Psoas muscle (tissue), 2 donors: ENCODE results near the gene KRTAP13-2.

- PRO-cap, 2 experiments = no peak in any of the 2 experiments
These were observed 207.4 kb downstream of the GABPA start for GRCh38 chr21:25942128-25942610.

- PRO-cap, 2 experiments = no peak in any of the 2 experiments
These were observed 209.7 kb downstream of the APP start for GRCh38 chr21:25960287-25961776.

GRCh38 chr21:25982349-25982597 lies 188.3 kb downstream of the APP start:
- PRO-cap, 2 experiments = no peak in any of the 2 experiments

GRCh38 chr21:26053060-26053638 lies 117.4 kb downstream of the APP start:
- PRO-cap, 2 experiments = no peak in any of the 2 experiments

DNA sequence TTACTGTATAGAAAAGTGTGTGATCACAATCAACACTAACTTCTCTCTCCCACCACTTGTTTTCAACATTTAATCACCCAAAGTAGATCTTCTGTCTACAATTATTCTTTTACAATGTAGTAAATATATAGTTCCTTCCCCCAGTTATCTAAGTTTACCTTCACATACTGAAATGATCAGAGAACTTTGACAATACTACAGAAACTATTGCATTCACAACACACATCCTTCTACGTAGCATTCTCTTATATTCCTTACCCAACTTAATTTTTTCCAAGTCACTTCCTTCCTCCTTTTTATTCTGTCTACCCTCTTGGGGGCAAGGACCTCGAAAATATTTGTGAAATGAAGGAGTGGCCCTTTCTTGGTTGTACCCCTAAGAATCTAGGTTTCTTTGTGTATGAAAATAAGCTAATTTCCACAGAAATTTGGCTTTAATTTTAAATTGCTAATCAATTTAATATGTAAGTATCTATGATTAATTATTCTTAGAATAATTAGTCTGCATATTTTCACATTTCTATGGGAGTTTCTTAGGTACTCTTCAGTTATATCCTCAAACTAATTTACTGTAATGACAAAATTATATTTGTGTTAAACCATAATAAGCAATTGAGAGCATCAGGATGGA lies 9.3 kb downstream of the APP start:
- PRO-cap, 2 experiments = no peak in any of the 2 experiments

DNA sequence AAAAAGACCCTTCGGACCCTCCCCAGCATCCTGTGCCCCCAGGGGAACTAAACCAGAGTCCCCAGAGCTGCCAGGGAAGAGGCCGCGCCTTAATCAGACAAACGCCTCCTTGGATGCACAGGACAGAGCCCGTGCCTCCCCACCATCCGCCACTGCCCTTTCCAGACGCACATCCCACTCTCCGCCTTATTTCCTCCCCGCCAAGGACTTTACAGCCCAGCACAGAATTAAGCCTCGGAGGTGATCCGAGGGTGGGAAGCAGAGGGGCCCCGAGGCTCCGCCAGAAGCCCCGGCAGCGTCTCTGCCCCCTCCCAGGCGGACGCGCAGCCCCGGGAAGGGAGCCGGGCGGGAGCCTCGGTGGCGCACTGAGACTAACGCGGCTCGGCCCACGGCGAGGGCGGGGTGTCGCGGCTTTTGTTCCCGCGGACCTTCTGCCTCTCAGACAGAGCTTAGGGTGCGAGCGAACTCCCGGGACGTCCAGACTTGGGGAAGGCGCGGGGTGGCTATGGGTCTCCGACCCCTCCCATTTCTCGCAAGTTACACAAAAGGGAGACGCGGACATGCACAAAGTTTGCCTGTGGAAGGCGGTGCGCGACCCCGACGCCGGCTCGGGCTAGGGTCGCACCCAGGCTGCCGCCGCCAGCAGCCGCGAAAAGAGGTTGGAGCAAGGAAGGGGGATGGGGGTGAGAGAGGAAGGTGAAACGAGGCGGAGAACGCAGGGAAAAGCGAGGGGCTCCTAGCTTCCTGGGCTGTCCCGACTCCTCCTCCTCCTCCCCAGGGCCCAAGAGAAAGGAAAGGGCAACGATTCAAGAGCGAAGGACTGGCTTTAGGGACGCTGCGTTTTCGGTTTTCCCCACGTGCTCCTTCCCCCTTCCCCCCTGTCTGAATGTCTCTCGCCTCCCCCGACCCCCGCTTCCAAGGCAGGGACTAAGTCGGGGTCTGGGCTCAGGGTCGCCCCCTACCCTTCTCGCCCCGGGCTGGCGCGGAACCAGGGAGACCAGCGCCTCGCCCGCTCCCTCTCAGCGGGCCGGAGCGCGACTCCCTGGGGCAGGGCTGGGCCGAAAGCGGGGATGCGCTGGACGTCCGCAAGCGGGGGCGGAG lies 879 bp downstream of the APP start:
- PRO-cap, 2 experiments = peak in 2 of 2 experiments; most common plus-strand start position 445 of the sequence (in 2); most common minus-strand start position 355 of the sequence (in 1)

- PRO-cap, 2 experiments = no peak in any of the 2 experiments
These were observed 11.4 kb downstream of the ADAMTS1 start for GRCh38 chr21:26833608-26834355.

DNA sequence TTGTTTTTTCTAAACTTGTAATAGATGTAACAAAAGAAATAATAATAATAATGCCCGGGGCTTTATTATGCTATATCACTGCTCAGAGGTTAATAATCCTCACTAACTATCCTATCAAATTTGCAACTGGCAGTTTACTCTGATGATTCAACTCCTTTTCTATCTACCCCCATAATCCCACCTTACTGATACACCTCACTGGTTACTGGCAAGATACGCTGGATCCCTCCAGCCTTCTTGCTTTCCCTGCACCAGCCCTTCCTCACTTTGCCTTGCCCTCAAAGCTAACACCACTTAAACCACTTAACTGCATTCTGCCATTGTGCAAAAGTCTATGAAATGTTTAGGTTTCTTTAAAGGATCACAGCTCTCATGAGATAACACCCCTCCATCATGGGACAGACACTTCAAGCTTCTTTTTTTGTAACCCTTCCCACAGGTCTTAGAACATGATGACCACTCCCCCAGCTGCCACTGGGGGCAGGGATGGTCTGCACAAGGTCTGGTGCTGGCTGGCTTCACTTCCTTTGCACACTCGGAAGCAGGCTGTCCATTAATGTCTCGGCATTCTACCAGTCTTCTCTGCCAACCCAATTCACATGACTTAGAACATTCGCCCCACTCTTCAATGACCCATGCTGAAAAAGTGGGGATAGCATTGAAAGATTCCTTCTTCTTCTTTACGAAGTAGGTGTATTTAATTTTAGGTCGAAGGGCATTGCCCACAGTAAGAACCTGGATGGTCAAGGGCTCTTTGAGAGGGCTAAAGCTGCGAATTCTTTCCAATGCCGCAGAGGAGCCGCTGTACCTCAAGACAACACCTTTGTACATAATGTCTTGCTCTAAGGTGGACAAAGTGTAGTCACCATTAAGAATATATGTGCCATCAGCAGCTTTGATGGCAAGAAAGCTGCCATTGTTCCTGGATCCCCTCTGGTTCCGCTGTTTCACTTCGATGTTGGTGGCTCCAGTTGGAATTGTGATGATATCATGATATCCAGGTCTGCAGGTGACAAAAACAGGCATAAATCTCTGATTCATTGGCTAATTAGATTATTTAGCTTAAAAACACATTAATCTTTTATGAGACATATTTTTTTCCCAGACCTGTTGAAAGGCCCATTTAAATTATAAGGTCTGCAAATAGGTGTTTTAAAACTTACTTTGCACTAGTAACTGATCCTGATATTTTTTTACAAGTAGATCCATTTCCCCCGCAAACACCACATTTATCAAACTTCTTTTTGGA lies 7.5 kb downstream of the ADAMTS1 start:
- PRO-cap, 2 experiments = no peak in any of the 2 experiments

DNA sequence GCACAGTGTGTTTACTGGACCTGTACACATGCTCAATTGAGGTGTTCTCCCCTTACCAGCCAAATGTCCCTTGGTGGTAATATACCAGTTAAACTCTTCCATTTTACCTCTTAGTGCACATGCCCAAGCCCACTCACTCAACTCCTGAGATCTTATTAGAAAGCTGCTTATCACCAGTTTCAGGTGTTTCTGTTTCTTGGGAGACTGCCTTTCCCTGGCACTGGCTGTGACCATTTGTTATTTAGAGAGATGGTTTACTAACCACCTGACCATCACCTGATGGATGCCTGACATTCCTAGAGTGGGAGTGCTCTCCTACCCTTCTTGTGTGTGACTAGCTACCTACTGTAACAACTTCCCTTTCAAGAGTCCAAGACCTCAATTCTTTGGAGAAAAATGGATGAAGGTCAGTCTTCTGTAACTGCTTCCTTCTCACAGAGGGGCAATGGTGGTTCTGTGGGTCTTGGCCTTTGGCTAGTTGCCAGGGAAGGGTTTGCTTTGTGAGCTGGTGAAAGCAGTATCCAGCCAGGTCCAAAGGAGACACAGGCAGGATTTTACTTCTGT lies 755.2 kb upstream of the ADAMTS5 start:
- PRO-cap, 2 experiments = no peak in any of the 2 experiments

- PRO-cap, 2 experiments = peak in 1 of 2 experiments; most common minus-strand start chr21:28099489 (in 1)
These were observed 785.9 kb downstream of the N6AMT1 start for GRCh38 chr21:28099250-28099698.

DNA sequence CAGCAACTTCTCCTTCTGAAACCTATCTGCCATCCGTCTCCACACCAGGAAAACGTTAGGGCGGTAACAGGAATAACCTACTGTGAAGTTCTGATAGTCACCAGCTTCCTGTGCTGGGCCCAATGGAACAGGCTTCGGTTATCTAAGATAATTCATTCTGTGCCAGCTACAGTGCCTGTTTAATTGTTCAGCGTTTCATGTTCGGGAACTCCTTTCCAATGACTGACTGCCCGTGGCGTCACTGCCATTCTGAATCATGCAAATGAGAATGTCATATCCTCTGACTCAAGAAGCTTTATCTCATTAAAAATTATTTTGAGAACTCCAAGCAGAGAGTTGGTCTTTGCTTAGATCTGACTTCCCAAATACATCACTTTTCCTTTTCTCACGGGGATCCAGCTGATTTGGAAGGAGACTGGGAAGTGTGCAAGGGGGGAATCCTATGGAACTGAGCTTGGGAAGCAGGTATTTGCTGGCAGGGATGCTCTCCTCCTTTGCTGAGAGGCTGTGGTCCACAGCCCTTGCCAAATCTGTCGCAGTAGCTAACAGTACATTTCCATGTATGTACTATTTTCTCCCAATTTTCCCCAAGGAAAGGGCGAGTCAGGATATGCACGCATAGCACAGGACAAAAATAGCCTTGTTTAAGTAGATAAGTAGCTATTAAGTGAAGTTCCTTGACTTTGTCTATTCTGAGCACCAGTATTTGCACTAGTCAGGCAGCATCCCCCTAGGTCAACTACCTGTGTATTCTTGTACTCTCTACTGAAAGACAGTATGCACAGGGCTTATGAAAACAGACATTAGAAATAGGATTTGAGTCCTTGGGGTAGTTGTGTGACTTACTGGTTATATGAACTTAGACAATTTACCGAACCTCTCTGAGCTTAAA lies 251.1 kb downstream of the N6AMT1 start:
- PRO-cap, 2 experiments = no peak in any of the 2 experiments

- PRO-cap, 2 experiments = no peak in any of the 2 experiments
These were observed 139.6 kb downstream of the N6AMT1 start for GRCh38 chr21:28745409-28746222.

DNA sequence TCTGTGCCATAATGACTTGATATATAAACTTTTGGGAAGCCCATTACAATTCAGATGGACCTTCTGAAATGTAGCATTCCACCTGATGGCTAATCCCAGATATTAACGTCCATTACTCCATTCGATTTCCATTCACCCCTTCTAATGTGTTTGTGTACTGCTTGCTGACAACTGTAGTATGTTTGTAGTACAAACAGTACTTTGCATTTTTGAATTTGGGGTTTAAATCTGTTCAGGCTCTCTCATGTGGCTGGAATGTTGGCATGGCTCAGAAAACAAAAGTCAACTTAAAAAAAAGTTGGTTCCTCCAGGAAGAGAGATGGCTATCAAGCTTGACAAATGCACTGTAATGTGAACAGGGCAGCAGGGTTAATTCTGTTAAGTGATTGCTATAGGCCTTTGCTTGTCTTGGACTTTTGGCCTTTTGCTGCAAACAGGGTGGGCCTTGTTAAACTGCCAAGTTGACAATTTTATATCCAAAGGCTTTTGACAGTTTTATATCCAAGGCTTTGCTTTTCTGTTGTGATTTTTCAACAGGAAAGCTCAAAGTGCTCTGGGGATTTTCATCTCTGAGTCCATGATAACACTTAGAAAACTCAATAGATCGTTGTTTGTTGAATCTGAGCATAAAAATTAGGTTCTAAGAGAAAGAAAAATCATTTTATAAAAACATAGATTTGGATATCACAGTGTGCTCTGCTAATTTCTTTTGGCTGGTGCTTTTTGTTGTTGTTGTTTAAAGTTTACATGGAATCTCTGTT lies 62.2 kb downstream of the N6AMT1 start:
- PRO-cap, 2 experiments = no peak in any of the 2 experiments

GRCh38 chr21:28832266-28832612 lies 52.9 kb downstream of the N6AMT1 start:
- PRO-cap, 2 experiments = no peak in any of the 2 experiments

- PRO-cap, 2 experiments = no peak in any of the 2 experiments
These were observed 964 bp downstream of the USP16 start for GRCh38 chr21:29025272-29025992.

DNA sequence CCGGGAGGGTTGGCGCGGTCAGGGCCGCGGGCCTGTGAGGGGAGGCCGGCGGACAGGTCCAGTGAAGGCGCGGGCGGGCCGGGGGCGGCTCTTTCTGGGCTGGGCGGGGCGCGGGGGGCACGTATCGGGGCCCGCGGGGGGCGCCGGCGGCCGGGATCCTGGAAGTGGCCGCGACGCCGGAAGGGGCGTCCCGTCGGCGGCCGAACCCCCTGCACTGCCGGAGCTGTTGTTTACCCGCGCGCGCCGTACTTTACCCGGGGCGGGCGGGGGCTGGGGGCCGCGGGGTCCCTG lies 209 bp downstream of the BACH1 start:
- PRO-cap, 2 experiments = peak in 1 of 2 experiments; most common plus-strand start position 214 of the sequence (in 1); most common minus-strand start position 216 of the sequence (in 1)

DNA sequence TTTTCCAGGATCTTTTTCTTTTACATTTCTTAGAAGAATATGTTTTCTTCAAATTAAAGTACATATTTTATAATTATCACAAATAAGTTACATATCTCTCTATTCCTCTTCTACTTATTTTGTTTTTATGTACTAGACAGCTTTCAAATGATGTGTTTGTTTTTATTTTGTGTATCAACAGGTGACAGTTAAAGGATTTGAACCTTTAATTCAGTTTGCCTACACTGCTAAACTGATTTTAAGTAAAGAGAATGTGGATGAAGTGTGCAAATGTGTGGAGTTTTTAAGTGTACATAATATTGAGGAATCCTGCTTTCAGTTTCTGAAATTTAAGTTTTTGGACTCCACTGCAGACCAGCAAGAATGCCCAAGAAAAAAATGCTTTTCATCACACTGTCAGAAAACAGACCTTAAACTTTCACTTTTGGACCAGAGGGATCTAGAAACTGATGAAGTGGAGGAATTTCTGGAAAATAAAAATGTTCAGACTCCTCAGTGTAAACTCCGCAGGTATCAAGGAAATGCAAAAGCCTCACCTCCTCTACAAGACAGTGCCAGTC lies 27.2 kb downstream of the BACH1 start:
- PRO-cap, 2 experiments = no peak in any of the 2 experiments

DNA sequence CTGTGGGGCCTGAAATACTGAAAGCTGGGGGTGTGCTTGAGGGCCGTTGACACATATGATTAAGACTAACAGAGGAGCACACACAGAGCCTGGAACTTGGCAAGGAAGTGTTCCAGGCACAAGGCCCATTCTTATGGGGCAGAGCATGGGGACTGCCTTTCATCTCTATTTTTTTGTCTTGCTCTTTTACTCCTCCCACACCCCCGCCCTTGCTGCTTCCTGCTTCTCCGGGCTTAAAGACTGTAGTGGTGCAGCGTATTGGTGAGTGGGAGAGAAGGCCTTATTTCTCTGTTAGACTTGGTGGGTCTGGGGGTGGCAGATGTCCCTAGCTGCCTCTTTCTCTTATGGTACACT lies 137.5 kb downstream of the BACH1 start:
- PRO-cap, 2 experiments = no peak in any of the 2 experiments

- PRO-cap, 2 experiments = no peak in any of the 2 experiments
These were observed at the start of gene KRTAP13-2 for GRCh38 chr21:30372027-30372326. KRTAP13-2 (minus strand) TSS chr21:30372271.

GRCh38 chr21:31087797-31088259 lies 49.6 kb upstream of the KRTAP19-8 start:
- PRO-cap, 2 experiments = no peak in any of the 2 experiments